ENCODE measurements around a stretch of chr3.

DNA sequence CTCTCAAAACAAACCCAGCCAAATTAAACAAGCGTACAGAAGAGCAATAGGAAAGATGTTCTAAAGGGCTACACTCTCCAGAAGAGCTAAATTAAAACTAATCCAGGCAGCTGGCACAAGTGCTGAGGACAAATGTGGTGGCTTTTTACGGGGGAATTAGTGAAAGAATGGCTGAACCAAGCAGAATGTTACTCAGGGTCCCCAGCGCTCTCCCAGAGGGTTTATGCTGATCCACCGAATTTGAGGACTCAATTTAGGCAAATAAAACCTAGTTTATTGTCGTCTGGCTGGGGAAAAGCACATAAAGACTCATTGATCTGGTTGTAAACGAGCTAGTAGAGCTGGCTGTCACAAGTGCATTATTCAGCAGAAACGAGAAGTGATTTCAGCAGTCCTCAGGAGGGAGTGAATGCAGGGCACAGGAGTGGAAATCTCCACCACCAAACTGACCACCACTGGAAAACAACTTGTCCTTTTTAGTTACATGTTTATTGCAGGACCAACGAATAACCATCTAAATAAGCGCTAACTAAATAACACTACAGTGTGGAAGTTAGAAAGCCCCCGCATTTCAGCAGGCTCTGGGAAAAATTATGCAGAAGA lies 13.6 kb downstream of the BFSP2 start:
- PRO-cap, 2 experiments, result no peak in any of the 2 experiments

DNA sequence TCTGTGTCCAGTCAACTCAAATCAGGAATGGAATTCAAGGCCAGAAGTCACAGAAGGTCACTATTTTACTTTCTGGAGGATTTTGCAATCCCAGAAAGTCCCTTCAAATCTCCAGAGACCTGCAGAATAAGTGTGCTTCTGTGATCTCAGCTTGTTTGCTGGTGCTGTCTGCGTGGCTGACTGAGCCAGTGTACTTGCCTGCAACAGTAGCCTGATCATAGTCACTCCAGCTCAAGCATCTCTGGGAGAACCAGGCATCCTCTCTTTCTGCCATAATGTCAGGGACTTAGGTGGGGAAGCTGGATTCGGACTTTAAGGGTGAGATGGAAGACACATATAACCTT lies 69.6 kb downstream of the BFSP2 start:
- PRO-cap, 2 experiments, result no peak in any of the 2 experiments

- PRO-cap, 2 experiments, result no peak in any of the 2 experiments
Measured at GRCh38 chr3:133659778-133660662, 1.7 kb downstream of the TOPBP1 start.

DNA sequence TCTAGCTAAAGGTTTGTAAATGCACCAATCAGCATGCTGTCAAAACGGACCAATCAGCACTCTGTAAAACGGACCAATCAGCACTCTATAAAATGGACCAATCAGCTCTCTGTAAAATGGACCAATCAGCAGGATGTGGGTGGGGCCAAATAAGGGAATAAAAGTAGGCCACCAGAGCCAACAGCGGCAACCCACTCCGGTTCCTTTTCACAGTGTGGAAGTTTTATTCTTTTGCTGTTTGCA lies 13.9 kb upstream of the TF start:
- PRO-cap, 2 experiments, result no peak in any of the 2 experiments

DNA sequence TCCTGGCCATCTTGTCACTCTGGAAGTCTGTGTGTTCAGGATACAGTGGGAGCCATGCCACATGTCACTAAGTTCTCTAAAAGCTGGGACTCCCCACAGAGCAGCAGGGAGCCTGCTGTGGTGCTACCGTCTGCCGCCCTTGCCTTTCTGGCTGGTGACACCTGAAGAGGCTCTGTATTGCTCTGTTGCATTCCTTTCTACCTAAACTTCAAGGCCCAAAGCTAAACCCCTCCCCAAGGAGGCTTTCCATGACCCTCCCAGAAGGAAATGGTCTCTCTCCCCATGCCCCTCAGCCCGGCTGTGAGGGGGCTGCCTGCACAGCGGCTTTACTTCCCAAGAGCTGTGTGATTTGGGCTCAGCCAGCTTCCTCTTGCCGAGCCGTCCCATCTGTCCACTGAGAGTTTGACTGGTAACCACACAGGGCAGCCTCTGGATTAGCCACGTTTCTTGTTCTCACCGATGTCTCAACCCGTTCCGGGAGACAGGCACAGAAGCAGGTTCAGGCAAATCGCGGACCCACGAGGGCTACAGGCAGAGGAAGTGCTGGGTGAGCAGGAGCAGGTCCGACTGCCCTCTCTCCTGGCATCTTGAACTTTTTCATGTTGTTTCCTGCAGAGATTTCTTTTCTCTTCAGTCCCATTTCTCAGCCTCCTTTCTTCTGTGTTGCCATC lies 11.0 kb downstream of the TF start:
- PRO-cap, 2 experiments, result no peak in any of the 2 experiments

DNA sequence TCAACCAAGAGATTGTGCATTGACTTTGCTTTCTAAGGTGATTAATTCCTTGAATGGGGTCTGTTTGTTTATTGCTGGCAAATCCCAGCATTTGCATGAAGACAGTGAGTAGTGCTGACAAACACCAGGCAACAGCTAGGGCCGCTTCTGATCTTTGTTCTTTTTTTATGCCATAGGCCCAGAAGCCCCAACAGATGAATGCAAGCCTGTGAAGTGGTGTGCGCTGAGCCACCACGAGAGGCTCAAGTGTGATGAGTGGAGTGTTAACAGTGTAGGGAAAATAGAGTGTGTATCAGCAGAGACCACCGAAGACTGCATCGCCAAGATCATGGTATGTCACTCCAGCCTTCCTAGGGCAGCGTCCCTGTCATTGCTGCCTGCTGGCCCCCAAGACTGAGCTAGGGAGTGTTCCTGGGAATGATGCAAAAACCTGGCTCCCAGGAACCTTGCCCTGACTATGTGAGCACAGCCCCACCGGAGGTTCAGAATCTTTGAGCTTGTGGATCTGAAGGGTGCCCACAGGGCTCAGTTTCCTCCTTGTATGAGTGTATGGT lies 12.9 kb downstream of the TF start:
- PRO-cap, 2 experiments, result no peak in any of the 2 experiments

DNA sequence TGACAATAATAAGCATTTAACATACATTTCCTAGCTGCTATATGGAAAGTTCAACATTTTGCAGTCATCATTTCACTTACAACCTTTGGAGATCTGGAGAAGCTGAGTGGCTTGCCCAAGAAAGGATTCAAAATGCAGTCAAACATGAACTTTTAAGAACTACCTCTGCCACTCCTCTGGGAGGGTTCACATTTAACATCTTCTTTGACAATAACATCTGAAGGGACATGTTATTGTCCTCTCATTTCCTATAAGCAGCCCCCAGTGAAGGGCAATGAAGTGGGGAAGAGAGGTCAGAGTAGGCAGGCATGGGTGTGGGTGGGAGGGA lies 29.2 kb upstream of the SRPRB start:
- PRO-cap, 2 experiments, result no peak in any of the 2 experiments

DNA sequence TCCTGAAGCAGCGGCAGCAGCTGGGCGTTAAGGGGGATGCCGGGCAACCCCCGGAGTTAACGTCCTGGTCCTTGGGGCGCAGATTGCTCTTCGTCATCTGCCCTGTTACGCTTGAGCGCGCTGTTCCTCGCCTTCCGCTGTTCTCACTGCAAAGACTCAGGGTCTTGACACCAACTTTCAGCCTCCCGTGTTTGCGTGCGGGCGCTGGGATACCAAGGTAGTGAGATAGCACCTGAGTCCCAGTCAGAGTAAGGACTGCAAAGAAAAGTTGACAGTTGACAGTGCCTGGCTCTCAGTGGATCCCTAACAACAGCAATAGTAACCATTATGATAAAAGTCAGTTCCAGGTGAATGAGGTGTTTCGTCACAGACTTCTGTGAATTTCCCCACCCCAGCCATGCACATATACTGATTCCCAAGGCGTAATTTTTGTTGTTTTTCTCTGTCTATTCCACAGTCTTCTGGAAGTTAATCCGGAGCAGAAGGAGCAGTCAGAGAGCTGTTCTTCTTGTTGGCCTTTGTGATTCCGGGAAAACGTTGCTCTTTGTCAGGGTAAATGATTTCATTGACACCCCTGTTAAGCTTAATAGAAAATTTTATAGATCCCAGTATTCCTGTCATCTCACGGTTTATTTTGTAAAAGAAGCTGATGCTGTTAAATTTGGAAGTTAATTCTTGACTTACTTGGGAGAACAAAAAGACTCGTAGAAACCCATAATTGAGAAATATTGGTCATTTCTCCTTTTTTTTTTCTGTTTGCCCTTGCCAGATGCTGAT lies 725 bp downstream of the SRPRB start:
- PRO-cap, 2 experiments, result peak in 1 of 2 experiments; most common minus-strand start position 99 of the sequence (in 1)

- PRO-cap, 2 experiments, result no peak in any of the 2 experiments
Measured at GRCh38 chr3:134028382-134029197, 1.1 kb downstream of the SLCO2A1 start.

- PRO-cap, 2 experiments, result no peak in any of the 2 experiments
Measured at GRCh38 chr3:134052340-134052657, 22.6 kb upstream of the SLCO2A1 start.

DNA sequence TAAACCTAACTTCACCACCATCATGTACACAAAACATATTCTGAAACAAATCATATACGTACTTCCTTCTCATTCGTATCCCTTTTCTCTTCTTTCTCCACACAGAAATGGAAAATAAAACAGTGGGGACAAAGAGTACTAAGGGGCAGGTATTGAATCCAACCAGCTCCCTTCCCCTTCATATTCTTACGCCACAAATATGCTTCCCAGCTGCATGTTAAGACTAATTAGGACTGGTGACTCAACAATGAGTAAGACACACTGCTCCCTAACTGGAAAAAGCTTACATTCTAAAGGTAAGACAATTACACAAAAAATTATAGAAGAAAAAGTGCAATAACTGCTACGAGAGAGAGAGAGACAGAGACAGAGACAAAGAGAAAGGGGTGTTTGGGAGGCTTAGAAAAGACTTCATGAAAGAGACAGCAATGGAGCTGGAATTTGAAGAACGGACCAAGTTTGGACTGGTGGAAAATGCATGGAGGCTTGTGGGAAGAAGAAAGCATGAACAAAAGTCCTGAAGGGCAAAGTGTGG lies 49.4 kb downstream of the RYK start:
- PRO-cap, 2 experiments, result no peak in any of the 2 experiments

DNA sequence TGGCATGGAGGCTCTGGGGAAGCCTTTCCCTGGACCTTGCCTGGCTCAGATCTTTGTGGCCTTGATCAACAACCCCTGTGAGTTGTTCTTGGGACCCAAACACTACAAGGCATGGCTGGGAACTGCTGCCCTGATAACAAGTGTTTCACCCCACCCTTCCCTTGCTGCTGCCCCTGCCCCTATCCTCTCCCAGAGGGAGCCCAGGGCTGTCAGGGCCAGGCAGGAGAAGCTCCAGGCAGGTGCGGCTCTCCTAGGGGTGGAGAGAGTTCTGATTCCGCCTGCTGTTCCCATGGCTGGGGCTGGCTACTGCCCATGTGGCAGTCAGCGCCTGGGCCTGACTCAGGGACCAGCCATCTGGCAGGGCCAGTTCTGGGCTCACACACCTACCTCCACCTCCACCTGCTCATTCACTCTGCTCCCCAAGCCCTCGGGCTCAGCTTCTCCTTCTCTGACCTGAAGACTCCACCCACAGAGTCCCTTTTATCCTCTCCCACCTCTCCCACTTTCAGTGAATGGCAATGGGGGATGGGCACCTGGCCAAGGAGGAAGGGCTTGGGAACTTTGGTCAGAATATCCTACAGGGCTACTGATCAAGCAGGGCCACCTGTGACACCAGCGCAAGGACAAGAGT lies 23.4 kb downstream of the AMOTL2 start:
- PRO-cap, 2 experiments, result no peak in any of the 2 experiments

DNA sequence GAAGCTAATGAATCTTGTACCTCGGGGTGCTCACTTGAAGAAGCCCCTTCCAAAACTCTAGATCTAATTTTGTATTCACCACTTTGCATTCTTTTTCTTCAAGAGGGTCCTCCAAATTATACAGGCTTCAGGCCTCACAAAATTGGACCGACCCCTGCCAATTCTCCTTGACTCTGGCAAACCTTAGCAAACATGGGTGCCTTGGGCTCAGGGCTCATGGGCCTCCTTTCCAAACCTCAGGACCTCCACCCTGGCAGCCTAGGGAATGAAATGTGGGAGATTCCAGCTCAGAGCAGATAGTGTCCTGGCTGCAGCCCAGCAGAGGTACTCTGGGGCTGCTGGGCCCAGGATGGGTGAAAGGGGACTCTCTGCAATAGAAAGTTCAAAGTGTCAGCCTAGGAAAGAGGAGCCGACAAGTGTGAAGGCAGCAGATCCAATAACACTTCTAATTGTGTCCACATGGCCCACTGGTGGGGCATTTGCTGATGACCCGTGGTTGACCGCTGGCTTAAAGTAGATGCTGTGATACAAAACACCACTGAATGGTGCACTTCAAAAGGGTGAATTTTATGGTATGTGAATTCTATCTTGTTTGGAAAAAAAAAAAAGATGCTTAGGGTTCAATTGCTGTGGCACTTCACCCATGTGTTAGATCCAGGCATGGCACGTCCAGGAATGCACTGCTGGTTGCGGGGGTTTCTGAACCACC lies 21.1 kb downstream of the AMOTL2 start:
- PRO-cap, 2 experiments, result no peak in any of the 2 experiments

DNA sequence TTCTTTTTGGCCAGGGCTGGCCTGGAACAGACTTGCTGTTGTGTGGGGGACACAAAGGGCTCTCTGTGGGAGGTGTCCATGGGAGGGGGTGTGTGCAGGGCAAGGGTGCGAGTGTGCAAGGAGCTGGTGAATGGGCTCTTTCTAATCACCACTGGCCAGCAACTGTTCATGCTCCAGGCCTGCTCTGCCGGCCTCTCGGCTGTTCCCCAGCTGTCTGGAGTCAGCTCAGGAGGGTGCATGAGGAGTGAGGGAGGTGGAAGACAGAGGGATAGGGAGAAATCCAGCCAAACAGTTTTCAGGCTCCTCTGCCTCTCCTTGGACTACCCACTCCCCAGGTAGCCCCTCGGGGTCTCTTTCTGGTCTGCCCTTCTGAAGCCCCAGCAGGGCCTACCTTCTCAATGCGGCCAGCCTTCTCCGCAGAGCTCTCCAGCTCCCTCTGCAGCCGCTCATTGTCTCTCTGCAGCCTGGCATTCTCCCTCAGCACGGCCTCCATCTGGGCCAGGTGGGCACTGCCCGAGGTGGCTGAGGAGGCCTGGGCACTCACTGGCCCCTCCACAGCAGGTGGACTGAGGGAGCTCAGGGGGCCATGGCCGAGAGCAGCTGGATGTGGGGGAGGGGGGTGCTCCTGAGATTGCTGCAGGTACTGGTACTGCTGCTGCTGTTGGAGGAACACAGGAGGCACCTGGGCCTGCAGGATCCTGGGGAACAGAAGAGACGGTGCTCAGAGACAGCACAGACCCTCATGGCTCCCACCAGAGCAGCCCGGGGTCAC lies 7.0 kb downstream of the AMOTL2 start:
- PRO-cap, 2 experiments, result no peak in any of the 2 experiments

GRCh38 chr3:134406178-134406522 lies 31.9 kb upstream of the AMOTL2 start:
- PRO-cap, 2 experiments, result no peak in any of the 2 experiments

DNA sequence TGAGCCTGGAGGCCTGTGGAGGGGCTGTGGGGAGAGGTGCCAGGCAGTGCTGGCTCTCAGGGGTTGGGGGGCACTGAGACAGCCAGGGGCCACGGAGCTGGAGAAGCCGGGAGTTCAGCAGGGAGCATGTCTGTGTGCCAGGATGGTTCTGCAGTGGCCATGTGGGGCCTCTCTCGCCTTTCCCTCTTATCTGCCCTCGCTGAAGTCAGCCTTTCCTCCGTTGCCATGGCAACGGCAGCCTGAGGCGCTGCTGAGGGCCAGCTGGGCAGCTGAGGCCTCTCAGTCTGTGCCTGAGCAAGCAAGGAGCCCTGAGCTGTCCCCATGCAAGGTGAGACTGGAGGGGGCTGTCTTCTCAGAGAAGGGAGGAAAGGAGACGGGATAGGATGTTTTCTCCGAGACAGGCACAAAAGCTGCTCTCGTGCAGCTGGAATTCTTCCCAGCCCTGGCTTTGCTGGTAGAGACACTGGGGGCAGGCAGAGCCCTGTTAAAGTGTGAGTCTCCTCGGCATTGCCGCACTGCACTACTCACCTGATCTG lies 48.7 kb downstream of the KY start:
- PRO-cap, 2 experiments, result no peak in any of the 2 experiments

DNA sequence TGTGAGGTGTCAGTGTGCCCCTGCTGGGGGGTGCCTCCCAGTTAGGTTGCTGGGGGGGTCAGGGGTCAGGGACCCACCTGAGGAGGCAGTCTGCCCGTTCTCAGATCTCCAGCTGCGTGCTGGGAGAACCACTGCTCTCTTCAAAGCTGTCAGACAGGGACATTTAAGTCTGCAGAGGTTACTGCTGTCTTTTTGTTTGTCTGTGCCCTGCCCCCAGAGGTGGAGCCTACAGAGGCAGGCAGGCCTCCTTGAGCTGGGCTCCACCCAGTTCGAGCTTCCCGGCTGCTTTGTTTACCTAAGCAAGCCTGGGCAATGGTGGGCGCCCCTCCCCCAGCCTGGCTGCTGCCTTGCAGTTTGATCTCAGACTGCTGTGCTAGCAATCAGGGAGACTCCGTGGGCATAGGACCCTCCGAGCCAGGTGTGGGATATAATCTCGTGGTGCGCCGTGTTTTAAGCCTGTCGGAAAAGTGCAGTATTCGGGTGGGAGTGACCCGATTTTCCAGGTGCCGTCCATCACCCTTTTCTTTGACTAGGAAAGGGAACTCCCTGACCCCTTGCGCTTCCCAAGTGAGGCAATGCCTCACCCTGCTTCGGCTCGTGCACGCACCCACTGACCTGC lies 462.5 kb downstream of the EPHB1 start:
- PRO-cap, 2 experiments, result no peak in any of the 2 experiments

GRCh38 chr3:135503553-135504220 lies 461.8 kb upstream of the PPP2R3A start:
- PRO-cap, 2 experiments, result no peak in any of the 2 experiments

DNA sequence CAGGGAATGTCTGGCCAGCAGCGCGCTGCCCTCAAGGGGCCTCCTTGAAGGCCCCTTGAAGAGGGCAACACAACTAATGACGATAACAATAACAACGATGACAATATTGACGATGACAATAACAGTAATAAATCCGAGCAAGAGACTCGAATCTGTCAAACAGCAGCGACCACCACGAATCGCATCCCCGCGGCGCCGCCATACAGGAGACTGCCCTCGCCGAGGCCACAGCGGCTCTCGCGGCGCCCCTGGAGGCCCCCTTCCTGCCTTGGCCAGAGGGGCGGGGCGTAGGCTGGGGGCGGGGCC lies 277 bp upstream of the PPP2R3A start:
- PRO-cap, 2 experiments, result peak in 2 of 2 experiments; most common minus-strand start position 239 of the sequence (in 2)

DNA sequence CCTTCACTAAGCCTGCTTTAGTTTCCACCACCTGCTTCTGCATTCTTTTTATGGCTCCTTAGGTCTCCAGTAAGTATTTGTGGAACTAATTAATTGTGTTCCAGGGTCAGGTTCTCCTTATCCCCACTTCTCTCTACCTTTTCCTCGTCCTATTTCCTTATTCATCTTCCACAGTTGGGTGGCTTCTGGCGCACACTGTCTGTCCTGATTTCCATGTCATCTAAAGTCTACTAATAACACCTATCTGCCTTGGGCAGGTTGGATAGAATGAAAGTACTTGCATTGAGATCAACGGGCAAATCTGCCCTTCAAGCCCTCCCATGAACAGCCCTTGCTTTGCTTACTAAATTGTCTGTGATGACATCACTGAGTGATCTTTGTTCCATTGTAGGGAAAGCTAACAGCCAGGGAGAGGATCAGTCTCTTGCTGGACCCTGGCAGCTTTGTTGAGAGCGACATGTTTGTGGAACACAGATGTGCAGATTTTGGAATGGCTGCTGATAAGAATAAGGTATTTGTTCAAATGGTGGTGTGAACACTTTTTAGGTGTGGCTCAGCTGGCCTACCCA lies 5.4 kb downstream of the PCCB start:
- PRO-cap, 2 experiments, result no peak in any of the 2 experiments

All from heart right ventricle (tissue), 2 donors.